ENCODE measurements around a stretch of chr17.

DNA sequence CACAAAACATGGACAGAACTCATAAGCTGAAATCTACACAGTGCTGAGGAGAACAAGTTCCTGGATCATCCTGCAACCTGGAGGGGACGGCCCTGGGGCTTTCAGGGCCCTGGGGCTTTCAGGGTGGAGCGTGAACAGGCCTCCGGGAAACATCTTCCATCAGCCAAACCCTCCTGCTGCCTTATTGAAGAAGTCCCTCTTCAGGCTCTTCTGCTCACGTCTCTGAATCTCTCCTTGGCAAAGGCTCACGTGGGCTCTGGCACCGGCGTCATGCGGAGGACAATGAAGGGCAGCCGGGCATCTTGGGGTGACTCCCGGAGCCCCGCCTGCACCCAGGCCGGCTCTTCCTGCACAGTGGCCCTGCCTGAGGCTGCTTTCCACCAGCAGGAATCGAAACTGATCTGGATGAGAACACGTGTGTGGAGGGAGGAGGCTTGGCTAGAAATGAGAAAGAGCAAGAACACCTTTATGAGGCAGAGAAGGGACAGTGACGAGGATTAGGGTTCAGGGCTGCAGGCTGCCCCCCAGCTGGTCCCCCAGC is 127.4 kb downstream of the CDRT15L2 start:
- PRO-cap = no peak

DNA sequence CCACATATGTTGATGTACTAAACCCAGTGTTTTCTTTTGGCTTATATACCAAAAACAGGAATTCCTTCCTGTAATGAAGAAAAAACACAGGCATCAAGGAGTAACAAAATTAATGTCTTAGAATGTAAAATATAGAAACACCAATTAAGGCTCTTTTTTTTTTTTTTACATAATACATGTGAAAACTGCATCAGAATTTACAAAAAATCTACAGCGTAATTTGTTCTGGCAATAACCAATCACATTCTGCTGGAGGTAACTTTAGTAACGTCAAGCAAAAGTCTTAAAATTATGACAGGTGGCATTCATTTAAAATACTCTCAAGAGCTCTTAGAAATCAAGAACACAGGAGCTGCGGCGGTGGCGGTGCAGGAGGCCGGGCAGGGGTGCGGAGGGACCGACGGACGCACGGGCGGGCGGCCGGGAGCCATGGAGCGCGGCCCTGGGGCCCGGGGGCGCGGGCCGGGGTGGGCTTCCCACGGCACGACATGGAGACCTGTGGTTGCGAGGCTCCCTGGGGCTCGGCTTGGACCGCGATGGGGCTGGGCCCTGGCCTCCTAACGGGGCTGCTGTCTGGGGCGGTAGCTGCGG is 202.4 kb downstream of the USP22 start:
- PRO-cap = no peak

DNA sequence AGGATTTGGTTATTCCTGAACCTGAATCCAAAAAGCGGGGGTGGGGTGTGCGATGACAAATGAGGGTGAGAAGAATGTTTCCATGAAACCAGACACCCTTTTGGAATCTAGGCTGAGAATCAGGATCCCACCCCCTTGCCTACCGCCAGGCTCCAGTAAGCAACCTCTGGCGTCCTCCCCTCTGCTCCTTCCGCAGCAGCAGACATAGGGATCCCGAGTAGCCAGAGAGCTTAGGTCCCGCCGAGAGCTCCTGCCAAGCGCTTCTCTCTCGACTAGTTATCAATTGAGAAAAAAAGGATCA is 191.1 kb downstream of the USP22 start:
- PRO-cap = unidirectional peak, plus-strand start at position 211 of the sequence

DNA sequence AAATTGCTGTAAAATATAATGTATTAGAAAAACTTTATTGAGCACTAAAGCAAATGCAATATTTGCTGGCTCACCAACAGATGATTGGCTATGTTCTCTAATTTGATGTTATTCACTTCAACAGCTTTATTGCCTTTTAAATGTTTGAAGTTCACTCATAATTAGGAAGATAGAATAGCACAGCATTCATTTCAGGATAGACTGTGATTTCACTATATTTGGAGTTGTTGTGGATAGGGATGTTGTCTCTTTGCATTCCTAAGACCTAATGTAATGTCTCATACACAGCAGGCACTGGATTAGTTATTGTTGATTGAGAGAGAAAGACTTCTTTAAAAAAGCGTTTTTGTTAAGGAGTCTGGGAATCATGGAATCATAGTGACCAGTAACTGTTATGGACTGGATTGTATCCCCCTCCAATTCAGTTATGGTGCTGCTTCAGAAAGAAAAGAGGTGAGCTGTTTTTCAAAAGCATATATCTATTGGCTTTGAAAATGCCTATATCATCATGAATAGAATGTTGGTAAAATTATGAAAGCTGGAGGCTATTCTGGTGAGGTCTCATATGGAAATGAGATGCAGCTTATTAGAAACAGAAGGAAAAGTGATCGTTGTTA is 122.0 kb downstream of the USP22 start:
- PRO-cap = no peak

- PRO-cap = no peak
These were observed 27.4 kb downstream of the USP22 start for GRCh38 chr17:21015178-21016016.

DNA sequence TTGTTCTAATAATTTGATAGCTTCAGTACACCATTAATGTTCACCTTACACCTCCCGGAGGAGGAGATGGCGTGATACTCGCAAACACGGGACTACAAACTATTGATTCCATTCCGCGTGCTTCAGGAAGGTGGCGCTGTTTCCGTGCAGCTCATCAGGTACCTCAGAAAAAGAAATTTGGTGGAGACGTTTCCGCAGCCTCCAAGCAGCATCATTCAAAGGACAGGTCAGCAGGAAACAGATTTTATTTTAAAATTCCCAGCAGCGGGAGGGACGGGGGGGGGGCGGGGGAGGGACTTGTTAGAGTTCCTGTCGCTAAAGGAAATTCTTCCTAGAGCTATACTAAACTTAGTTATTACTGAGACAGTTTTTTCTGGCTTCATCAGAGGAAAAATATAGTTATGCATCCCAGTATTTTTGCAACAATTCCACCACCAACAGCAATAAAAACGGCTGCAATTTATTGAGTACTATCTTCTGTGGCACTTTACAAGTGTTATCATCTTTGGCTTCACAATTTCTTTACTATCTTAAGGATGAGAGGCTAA is 7.0 kb upstream of the DHRS7B start:
- PRO-cap = no peak

DNA sequence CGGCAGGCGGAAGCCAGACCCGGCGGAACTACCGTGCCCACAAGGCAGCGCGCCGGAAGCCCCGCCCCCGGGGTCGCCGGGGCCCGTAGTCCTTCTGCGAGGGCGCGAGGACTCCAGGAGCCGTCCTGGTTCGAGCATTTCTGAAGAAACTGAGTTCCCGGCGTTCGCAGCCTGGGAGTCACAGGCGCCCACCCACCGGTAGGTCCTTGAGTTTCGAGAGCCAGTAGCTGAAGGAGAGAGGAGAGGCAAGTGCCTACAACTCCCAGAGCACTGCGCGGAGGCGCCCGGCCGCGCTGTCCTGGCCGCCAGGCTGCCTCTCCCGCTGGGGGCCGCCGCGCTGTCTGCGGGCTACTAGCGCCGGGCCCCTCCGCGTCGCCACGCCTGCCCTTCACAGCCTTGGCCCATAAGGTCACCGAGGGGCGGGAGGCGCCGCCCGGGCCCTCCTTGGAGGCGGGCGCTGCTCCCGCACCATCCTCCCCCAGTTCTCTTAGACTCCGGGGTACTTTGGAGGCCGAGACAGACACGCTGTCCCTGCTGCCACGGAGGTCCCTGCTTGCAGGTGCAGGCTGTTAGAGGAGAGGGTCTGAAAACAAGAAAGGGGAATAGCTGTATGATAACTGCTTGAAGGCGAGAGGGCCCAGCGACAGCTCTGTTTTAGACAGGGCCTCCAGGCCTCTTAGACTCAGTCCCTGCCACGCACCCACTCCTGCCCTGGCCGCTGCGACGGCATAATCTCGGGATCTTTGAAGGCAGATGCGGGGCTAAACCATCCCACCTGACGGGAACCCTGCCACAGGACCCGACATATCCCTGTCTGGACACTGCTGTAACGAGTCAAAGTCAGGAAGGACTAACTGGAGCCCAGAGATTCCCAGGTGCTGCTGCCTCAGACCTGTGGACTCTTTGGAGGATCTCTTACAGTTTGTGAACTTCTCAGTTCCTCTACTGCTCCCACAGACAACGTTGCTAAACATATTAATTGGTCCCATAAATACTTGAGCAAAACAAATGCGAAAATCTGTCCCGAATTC is 607 bp upstream of the TMEM11 start:
- PRO-cap = bidirectional peak, plus-strand start at position 98 of the sequence, minus-strand start outside the sequence; bidirectional peak, plus-strand start at position 496 of the sequence, minus-strand start at position 337 of the sequence

DNA sequence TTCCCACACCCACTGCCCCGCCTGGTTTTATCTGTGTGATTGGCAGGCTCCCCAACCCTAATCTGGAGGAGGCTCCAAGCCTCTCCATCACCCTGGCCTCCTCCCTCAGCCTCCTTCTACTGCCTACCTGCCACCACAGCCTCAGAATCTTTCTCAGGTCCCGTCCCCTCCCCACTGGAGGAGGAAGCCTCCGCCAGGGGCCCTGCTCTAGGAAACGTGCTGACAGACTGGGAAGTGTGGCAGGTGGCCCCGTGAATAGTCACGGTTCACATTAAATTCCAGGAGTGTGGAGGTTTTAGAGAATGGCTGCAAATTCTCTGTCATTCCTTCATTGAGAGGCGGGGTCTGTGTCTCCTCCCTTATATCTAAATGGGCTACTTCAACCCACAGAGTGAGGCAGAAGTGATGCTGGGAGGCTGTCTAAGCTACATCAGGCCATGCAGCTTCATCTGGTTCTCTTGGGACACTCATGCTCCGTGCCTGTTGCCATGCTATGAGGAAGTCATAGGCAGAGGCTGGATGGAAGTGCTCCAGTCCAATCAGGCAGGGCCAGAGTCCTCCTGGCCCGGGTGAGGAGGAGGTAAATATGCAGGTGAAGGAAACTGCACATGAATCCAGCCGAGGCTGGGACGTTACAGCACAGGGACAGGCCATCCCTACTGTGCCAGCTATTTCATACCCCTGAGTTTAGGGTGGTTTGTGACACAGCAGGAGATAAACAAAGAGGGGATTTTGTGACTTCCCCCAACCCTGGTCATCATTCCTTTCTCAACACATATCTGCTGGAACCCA is 11.2 kb upstream of the MAP2K3 start:
- PRO-cap = no peak

DNA sequence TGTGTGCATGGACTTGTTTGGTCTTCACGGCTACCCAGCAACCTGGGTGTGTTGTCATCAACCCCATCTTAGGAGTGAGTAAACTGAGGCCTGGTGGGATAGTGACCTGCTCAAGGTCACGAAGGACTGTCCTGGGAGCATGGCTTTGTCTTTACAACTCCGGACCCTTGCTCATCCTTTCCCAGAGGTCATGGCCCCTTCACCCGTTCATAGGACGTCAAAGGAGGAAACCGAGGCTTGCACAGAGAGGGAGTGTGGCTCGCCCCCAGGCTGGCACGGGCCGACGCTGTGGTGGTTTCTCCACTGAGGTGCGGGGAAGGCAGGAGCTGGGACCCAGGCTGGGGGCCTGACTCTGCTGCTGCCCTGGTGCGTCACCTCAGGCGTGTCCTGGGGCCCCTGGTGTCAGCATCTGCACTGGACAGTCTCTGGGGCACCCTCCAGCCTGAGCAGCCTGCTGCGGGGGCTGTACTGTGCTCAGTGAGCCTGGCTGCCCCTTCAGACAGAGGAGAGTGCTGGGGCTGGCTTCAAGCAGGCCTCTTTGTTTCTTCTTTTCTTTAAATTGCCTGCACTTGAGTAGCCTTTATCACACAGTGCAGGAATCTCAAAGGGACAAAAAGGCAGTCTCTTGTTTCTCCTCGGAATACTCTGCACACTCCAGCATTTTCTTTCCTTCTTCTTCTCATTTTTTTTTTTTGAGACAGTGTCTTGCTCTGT is 7.4 kb downstream of the MAP2K3 start:
- PRO-cap = no peak

- PRO-cap = no peak
These were observed 12.1 kb downstream of the MAP2K3 start for GRCh38 chr17:21296593-21297102.

- PRO-cap = no peak
These were observed 20.2 kb downstream of the MAP2K3 start for GRCh38 chr17:21304673-21305180.

DNA sequence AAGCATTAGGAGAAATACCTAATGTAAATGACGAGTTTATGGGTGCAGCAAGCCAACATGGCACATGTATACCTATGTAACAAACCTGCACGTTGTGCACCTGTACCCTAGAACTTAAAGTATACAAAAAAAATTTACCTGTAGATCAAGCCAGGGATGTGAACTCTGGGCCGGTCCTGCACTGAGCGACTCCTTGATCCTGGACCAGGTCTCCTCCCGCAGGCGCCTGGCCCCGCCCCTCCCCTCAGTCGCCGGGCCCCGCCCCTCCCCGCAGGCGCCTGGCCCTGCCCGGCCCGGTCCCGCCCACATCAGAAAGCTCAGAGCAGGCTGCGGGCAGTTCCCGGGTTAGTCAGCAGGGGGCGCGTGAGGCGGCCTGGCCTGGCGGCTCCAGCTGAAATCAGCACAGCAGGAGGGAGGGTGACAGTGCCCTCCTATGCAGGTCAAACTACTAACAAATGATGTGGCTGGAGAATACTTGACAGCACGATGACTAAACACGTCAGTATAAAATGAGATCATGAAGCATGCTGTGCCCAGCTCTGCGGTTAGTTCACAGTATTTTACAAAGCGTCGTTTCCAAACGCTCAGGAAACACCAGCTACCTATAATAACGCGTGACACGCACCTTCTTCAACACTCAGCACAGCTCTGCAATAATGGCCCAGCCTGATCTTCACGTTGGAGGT is 80.8 kb downstream of the KCNJ12 start:
- PRO-cap = no peak

- PRO-cap = no peak
These were observed 117.6 kb upstream of the KCNJ18 start for GRCh38 chr17:21574705-21575107.

DNA sequence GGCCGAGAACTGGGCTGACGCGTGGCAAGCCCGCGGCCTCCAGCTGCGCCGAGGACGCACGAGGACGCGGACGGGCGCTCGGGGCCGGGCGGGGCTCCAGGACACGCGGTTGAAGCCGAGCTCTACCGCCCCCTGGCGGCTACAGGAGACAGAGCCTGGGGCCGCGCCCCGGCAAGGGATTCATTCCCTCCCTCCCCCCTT is 78.7 kb downstream of the KCNJ18 start:
- PRO-cap = no peak

DNA sequence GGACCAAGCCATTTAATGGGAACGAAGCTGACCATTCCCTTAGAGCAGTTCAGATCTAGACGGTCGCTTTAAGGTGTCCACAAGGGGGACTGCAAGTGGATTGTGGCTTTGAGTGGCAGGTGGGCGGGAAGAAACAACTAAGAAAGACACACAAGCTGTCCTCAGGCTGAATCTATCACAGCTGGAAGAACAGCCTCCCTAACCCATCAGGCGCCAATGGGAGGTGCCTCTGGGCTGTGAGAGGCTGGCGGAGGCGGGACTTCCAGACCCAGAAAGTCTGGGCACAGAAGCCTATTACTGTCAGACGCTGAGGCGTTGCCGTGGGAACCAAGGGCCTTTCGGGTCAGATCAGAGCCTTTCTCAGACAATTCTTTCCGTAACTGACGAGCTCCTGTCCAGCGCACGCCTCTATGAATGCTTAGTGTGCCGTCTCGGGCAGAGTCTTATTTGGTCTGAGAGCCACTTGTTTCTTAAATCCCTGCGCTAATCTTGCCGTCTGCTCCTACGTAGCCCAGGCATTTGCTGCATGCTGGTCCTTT is 618.4 kb downstream of the KCNJ18 start:
- PRO-cap = no peak

GRCh38 chr17:22323074-22323379 is 630.7 kb downstream of the KCNJ18 start:
- PRO-cap = no peak

DNA sequence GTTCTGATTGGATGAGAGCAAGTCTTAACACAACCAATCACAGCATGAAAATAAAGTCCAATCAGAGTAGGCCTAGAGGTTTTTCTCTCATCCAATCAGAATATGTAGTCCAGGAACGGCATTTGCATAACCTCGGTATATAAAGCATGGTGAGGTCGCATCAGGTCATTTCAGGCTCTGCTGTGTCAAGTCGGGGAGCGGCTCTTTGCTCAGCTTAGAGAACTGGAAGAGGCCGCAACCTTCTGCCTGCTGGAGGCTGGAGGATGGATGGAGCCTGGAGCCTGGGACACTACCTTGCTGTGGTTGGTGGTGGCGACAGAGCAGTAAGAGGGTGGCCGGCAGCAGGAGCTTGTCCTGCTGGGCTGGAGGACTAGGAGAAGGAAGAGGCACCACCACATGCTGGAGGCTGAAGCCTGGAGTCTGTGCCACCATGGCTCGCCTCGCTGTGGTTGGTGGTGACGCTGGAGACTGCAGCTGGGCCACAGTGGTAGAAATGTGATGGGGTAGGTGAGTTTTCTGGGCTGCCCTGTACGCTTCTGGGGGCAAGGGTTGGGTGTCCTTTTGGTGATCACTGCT is 204.4 kb upstream of the WSB1 start:
- PRO-cap = no peak

DNA sequence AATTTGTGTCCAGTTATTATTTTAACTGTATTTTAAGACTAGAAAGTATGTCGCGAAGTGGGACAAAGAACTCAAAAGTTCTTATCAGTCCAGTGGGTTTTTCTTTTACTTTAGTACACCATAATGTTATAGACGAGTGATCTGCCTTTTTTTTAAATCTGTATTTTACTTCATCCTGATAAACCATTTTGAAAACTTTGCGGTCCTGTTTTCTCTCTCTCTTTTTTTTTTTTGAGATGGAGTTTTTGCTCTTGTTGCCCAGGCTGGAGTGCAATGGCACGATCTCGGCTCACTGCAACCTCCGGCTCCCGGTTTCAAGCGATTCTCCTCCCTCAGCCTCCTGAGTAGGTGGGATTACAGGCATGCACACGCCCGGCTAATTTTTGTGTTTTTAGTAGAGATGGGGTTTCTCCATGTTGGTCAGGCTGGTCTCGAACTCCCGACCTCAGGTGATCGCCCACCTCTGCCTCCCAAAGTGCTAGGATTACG is 1.8 kb downstream of the WSB1 start:
- PRO-cap = no peak

DNA sequence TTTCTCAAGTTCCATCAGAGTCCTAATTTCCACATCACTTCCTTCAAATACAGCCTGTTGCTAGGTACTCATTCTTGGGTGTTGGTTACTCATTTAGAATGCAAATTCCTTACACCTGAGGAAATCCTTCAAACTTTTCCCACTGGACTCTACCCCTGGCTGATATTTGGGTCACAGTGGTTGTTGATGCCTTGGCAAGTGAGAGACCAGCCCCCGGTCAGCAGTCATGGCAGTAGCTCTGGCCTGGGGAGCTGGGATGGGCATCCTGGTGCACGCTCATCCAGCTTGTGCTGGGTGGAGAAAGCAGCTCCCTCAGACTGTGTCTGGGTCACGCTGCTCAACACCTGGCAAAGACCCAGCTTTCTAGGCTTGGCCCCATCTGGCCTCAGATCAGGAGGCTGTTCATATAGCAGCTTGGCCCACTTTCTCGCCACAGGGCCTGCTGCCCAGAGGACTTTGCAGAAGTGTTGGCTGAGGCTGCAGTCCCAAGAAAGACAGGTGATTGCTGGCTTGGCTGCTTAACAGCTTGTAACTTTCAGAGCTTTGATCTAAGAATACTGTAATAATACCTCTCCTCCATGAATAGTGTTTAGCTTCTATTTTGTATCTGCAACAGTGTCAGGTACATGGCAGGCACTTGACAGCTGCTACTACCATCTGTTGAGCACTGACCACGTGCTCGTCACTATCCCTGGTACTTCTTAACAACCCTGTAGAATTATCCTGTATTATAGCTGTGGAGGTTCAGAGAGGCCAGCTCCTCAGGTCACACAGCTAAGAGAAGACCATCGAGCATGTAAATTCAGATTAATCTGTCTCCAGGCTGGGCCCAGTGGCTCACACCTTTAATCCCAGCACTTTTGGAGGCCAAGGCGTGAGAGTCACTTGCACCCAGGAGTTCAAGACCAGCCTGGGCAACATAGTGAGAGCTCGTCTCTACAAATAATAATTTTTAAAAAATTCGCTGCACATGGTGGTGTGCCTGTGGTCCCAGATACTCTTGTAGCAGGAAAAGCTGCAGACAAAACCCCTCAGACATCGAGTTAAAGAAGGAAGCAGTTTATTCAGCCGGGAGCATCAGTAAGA is 26.1 kb downstream of the WSB1 start:
- PRO-cap = no peak

- PRO-cap = no peak
These were observed 59.2 kb upstream of the LGALS9 start for GRCh38 chr17:27571604-27572294.